Peyer's patch (tissue), 4 donors: Measurements from ENCODE around the gene SMC2.

DNA sequence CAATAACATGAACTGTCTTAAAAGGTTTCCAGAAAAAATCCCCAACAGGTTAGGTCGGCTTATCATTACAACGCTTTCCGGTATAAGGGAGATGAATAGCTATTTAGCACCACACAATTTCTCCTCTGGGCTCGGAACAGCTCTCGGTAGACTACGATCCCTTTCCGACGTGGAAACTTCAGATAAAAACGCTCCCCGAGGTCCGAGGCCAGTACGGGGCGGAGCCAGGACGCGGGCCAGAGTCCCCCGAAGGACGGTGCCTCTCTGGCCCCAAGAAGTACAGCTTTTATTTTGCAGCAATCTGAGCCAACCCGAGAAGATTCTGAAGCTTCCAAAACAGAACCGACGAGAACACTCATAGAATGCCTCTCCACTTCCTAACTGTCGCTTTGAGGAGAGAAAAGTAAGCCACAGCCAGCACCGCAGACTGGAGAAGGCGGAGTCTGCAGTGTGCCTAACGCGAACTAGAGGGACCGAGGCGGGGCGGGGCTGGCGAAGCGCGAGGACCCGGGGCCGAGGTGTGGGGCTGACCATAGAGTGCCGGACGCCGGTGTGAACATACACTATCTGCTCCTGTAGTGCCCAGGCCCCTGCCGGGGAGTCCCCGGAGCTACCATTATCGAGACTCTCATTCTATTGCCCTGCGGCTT lies 434 bp upstream of the SMC2 start:
- PRO-cap: bidirectional peak, plus-strand start at position 211 of the sequence, minus-strand start at position 155 of the sequence; bidirectional peak, plus-strand start at position 533 of the sequence, minus-strand start at position 429 of the sequence
- RAMPAGE, long total RNA, 4 experiments: start-site peak on the plus strand in 1 of 4 experiments, centred at position 240 of the sequence, 12 reads per replicate; start-site peak on the minus strand in 1 of 4 experiments, centred at position 453 of the sequence, 12 reads per replicate

DNA sequence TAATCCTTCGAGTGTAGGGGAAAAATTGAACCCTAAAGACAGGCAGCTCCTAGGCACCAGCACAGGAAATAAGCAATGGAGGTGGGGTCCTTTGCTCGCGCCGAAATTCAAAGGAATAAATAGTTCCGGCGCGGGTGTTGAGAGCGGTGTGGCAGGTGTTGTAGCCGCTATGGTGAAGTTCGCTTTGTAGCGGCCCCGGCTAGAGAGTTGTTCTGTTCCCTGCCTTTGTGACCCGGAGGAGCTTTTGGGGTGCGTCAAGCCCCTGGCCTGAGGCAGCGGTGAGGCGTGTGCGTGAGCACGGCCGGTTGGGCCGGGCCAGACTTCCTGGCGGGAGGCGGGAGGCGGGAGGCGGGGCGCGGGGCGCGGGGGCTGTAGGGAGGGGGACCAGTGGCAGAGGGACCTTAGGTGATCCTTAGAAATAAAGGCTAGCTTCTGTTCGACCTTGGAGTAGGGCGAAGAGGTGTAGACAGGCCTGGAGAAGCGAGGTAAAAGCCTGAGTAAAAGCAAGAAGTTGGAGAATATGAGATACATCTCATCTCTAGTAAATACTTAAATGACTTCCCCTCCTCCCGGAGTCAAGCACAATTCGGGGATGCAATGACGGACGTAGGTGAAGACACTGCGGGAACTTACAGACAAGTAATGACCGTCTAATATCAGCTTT lies at the start of gene SMC2:
TSS of gene SMC2 (plus strand) at position 110 of the 664 bp plus-strand sequence.
- PRO-cap: no peak
- RAMPAGE, long total RNA, 4 experiments: start-site peak on the plus strand in 3 of 4 experiments, centred at positions 236 to 370 of the sequence, 11 to 22 reads per replicate

GRCh38 chr9:104794078-104794677 lies 30.2 kb downstream of the NIPSNAP3B start:
- PRO-cap: no peak
- RAMPAGE, long total RNA, 4 experiments: start-site peak on the minus strand in 1 of 4 experiments, at chr9:104794397-104794441 at its widest, 16 reads per replicate

DNA sequence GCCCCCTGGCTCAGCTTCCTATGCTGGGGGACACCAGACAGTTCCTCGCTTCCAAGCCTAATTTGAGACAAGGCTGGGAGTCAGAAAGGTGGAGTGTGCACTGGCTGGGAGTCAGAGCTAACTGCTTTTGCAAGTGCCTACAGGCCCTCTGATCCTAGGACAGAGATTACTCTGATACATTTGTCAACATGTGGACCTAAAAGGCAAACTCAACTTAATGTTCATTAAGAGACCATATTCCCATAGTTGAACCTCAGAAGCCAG lies 80.8 kb downstream of the NIPSNAP3B start:
- PRO-cap: no peak
- RAMPAGE, long total RNA, 4 experiments: no peak in any of the 4 experiments

- PRO-cap: no peak
- RAMPAGE, long total RNA, 4 experiments: no peak in any of the 4 experiments
These were observed 48.2 kb downstream of the ABCA1 start for GRCh38 chr9:104879677-104880151.

- PRO-cap: no peak
- RAMPAGE, long total RNA, 4 experiments: no peak in any of the 4 experiments
These were observed 33.4 kb downstream of the ABCA1 start for GRCh38 chr9:104894447-104895102.

DNA sequence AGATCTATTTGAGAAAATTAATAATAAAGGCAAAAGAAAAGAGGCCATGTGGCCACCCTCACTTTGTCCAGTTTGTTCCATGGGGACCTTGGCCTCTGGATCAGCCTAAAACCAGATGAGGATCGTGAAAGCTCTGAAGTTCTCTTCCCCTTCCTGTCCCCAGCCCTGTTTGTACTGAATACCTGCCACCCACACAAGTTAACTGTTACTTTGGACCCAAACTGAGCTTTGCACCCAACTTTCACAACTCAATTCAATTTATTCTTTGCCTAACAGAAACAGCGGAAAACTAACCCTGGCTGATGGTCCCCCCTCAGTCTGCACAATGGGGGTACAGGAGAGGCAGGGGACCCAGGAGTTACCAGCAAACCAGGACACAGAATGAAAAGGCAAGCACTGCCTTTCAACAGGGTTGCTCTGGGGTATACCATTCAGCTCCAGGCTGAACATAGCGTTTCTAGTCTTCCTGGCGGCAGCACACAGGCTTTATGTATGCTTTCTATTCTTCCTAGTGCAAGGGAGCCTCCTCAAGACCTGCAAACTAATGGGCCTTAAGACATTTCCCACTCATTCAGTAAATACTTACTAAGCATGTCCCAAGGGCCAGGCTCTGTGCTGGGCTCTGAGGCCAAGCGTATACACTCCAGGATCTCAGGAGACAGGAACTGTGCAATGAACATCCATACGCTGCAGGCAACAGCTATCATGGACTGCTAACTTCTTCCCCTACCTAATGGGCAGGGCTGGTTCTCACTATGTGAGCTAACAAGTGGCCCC lies 28.0 kb downstream of the ABCA1 start:
- PRO-cap: no peak
- RAMPAGE, long total RNA, 4 experiments: no peak in any of the 4 experiments

- PRO-cap: no peak
- RAMPAGE, long total RNA, 4 experiments: no peak in any of the 4 experiments
These were observed 20.7 kb downstream of the ABCA1 start for GRCh38 chr9:104907236-104907708.

- PRO-cap: unidirectional peak, plus-strand start at chr9:105007353
- RAMPAGE, long total RNA, 4 experiments: no peak in any of the 4 experiments
These were observed 79.2 kb upstream of the ABCA1 start for GRCh38 chr9:105006963-105007710.

DNA sequence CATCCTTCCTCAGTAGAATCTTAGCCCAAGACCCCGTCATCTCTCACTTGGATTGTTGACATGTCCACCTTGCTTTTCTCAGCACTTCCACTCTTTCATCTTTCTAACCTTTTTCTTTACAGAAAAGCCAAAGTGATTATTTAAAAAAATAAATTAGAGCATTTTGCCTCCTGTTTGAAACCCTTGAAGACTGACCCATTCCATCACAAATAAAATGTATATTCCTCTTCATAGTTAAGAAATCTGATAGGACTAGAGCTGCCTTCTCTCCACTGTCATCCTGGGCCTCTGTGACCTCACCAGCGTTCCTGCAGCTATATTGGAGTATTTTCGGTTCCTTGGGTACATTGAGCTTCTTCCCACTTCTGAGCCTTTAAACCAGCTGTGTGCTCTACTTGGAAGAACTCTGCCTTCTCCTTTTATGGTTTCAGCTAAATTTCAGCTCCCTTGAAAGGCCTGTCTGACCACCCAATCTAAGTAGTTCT lies 99.1 kb upstream of the ABCA1 start:
- PRO-cap: no peak
- RAMPAGE, long total RNA, 4 experiments: no peak in any of the 4 experiments

DNA sequence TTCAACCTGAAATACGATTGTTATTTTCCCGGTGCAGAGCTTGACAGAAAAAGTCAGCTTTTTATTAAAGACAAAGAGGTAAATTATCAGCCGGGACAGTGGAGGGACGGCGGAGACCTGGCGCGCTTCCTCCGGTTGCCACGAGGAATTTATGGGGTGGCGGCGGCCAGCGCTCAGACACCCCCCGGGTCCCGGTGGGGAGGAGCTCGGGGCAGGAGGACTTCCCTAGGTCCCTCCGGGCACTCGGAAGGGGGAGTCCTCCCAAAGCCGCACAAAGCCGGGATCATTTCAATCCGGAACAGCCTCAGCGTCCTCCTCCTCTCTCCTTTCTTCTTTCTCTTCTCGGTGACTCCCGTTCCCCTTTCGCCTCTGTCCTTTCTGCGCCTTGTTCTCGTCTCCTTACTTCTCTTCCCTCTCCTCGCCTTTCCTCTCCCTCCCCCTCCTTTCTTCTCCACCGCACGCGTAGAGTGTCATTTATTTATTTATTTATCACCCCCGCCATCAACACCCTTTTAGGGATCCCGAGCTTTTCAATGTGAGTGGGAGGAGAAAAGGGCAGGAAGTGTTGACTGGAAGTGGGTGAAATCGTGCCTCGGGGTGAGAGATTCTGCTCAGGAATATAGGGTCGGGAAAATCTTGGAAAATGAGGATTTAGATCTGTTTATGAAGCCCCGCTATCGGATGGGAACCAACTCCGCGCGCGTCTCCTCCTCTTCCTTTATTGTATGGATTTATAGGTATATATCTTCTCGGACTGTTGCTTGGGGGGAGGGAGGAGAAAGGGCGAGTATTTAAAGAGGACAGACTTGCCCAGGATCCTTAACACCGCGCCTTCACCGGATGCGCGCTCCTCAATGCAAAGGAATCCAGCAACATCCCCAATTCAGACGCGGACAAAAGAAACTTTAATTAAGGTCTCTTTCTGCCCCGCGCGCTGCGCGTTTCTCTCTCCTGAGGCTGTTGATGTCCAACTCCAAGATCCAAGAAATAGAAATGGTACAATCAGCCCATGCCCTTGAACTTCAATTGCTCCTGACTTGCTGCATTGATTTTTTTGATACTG lies 2.0 kb upstream of the ZNF462 start:
- PRO-cap: bidirectional peak, plus-strand start at position 533 of the sequence, minus-strand start at position 329 of the sequence; bidirectional peak, plus-strand start at position 803 of the sequence, minus-strand start at position 723 of the sequence
- RAMPAGE, long total RNA, 4 experiments: no peak in any of the 4 experiments

- PRO-cap: no peak
- RAMPAGE, long total RNA, 4 experiments: no peak in any of the 4 experiments
These were observed 23.6 kb downstream of the ZNF462 start for GRCh38 chr9:106886474-106887102.

DNA sequence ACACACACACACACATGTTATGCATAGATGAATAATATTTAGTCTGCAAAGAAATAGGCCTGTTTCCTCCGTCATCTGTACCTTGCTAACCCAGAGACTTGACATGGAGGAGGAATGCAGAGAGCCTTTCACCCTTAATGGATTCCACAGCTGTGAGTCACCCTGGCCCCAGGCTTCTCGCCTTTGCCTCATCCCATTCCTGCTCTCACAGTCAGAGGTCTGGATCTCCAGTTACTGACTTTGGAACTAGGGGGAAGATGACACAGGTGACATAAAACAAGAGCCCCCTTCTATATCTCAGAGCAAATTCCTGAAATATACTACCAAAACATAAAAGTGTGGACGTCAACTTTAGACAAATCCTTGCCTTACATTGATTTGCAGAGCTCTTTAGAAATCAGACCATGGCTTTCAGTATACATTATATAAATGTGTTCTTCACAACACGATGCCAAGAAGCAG lies 29.8 kb downstream of the ZNF462 start:
- PRO-cap: no peak
- RAMPAGE, long total RNA, 4 experiments: start-site peak on the plus strand in 1 of 4 experiments, centred at position 286 of the sequence, 6 reads per replicate

- PRO-cap: no peak
- RAMPAGE, long total RNA, 4 experiments: no peak in any of the 4 experiments
These were observed 140.7 kb upstream of the RAD23B start for GRCh38 chr9:107142354-107142838.

DNA sequence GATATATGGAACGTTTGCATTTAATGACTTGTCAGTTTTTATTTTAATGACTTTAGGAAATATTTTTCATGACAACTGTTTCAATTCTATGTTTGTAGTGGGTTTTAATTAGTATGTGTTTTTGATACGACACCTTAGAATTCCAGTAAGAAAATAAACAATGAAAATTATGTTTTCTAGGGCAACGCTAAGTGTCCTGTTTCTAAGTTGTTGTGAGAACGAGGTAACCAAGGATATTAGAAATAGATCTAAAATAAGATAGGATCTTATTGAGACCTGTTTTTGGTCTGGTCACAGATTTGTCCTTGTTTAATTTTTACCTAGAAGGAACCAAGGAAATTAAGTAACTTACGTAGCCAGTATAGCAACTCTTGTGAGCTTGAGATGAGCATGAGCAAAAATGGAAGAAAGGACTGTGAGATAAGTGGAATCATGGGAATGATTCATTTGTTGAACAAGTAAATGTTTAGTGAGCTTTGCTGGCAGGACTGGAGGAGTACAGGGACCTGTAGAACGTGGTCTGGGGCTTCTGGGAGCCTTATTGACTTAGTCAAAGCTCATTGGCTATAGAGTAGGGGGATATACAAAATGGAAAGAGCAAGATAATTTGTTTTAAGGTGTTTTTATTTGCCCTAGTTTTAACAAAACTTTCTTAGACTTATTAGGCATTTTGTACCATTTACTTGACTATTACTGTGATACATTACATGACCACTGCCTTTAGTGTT lies 2.9 kb downstream of the RAD23B start:
- PRO-cap: no peak
- RAMPAGE, long total RNA, 4 experiments: start-site peak on the plus strand in 2 of 4 experiments, centred at positions 363 to 364 of the sequence, 14 to 44 reads per replicate

- PRO-cap: no peak
- RAMPAGE, long total RNA, 4 experiments: start-site peak on the plus strand in 1 of 4 experiments, at chr9:107333073-107333175 at its widest, 14 reads per replicate
These were observed 50.0 kb downstream of the RAD23B start for GRCh38 chr9:107332967-107333634.

DNA sequence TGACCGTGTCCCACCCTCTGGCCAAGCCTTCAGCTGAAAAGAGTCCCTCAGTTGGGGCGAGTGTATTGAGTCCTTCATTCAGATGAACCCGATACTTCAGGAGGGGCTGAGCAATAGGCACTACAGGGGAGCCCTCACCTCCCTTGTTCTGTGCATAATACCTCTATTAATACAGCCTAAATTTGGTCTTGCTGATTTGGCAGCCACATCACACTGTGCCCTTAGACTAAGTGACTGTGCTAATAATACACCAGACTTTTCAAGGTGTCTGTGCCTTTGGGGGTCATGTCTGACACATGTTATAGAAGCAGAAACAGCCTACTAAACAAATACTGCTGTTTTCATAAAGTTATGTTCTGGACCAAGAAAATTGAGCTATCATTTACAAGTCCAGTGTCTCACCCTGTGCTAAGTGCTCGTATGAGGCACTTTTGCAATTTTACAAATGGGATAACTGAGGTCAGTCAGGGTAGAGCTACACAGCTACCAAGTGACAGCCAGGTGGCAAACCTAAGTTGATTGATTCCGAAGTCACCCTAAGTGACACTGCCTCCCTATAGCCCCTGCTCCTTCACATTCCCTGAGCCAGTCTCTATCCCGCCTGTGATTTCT lies 56.0 kb downstream of the RAD23B start:
- PRO-cap: no peak
- RAMPAGE, long total RNA, 4 experiments: no peak in any of the 4 experiments

- PRO-cap: no peak
- RAMPAGE, long total RNA, 4 experiments: no peak in any of the 4 experiments
These were observed 85.4 kb downstream of the RAD23B start for GRCh38 chr9:107368207-107369229.

GRCh38 chr9:107389568-107390115 lies 99.9 kb downstream of the KLF4 start:
- PRO-cap: unidirectional peak, minus-strand start at chr9:107389869
- RAMPAGE, long total RNA, 4 experiments: no peak in any of the 4 experiments

DNA sequence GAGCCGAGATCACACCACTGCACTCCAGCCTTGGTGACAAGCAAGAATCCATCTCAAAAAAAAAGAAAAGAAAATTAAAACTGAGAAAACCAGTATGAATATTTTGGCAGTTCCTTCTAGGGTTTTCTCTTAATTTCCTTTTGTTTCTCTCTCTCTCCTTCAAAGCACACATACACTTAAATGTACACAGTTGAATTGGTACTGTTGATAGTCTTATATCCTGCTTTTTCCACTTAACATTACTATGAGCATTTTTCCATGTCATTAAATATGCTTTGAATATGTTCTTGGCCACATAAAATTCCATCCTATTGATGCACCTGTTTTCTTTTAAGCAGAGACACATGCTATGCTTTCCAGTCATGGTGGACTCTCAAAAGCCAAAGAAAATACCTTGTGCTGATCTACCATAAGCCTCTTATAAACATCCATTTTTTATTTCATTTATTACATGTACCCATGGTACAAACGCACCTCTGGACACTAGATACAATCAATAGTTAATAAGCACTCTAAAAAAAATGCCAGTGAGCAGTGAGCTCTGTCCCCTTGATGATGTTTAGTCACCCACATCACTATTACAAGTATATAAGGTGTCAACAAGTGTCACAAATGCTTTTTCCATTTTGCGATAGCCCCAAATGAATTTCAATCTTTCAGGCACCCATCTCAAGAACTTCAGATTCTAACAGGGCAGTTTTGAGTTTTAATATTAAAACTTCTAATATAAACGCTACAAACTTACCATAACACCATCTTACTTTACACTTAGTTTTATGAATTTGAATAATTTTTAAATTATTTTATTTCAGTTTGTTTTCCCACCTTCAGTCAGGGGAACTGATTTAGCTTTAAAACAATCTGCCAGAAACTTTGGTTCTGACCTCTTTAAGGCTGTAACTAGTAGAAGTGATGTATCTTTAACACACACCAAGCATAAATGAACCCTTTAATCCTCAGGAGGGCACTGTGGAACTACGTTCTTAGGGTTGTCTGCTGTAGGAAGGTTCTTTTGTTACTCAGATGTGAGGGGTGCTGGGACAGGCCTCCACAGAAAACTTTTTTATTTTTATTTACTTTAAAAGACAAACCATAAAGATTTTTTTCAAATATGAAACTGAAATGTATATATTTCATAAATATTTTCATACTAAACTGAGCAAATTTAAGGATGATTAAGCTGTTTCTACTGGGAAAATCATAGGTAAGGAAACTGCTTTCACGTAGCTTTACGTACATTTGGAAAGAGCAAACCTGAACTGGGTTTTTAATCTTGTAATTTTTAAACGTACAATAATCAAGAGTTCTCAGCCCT lies 5.8 kb downstream of the KLF4 start:
- PRO-cap: unidirectional peak, plus-strand start at position 978 of the sequence; unidirectional peak, plus-strand start at position 1,022 of the sequence
- RAMPAGE, long total RNA, 4 experiments: no peak in any of the 4 experiments